H4 (cell line): ENCODE results near the genes RNF34 and PSMD9.

DNA sequence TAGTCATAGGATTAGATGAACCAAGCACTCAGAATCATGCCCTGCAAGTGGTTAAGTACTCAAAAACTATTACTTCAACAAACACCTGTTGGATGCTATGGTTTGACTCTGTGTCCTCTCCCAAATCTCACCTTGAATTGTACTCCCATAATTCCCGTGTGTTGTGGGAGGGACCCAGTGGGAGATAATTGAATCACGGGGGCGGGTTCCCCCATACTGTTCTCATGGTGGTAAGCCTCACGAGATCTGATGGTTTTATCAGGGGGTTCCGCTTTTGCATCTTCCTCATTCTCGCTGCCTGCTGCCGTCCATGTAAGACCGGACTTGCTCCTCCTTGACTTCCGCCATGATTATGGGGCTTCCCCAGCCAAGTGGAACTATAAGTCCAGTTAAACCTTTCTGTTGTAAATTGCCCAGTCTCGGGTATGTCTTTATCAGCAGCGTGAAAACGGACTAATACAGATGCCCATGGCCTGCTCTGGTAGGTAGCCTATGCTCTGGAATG, 18.1 kb downstream of the CAMKK2 start:
- RAMPAGE, long total RNA, result no peak

- RAMPAGE, long total RNA, result start-site peak on the plus strand at chr12:121400144-121400160, 15 reads
Measured at GRCh38 chr12:121400036-121400239, at the start of gene RNF34. Gene RNF34 (plus strand): TSS chr12:121400118.

- RAMPAGE, long total RNA, result no peak
Measured at GRCh38 chr12:121429839-121430635, 30.1 kb downstream of the RNF34 start.

GRCh38 chr12:121535796-121536334, 45.0 kb downstream of the KDM2B start:
- RAMPAGE, long total RNA, result no peak

GRCh38 chr12:121574083-121574514, 6.7 kb downstream of the KDM2B start:
- RAMPAGE, long total RNA, result no peak

- RAMPAGE, long total RNA, result no peak
Measured at GRCh38 chr12:121628014-121628990, 41.2 kb downstream of the MORN3 start.

DNA sequence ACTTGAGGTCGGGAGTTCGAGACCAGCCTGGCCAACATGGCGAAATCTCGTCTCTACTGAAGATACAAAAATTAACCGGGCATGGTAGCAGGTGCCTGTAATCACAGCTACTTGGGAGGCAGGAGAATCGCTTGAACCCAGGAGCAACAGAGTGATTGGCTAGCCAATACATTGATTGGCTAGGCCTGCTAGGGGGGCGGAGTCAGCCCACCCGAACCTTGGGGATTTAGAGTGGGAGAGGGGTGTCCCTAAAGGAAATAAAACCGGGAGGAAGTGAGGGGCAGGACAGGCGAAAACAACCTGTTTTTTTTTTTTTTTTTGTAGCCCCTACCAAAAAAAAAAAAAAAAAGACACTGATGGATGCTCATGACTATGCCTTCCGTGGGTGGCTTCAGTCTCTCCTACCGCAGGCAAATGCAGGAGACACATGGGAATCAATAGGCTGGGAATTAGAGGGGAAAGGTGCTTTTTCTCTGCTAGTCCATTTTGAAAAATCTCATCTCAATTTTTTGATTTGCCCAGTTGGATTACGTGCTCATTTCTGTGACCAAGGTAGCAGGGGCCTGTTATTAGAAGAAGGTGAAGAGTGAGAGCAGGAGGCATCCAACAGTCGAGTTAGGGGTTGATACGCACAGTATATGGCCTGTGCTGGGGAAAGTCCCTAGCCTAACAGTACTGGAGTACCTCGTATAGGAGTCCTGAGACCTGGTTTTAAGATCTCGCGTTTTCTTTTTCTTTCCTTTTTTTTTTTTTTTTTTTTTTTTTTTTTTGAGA, 4.7 kb downstream of the MORN3 start:
- RAMPAGE, long total RNA, result no peak

DNA sequence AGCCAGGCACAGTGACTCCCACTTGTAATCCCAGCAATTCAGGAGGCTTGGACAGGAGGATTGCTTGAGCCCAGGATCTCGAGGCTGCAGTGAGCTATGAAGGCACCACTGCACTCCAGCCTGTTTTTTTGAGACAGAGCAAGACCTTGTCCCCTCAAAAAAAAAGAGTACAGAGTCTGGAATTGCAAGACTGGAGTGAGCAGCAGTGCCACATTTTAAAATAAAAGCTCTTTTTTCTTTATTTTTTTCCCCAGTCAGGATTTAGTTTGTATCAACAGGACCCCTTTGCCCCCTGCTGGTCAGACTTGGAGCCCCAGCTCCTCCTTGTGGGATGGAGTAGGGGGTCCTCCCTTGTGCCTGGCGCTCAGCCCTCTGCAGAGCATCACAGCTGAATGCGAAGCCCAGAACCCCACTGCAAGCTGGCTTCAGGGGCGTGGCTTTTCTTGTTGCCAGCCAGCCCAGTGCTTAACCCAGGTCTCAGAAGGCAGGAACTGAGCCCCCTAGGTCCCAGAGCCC, 829 bp downstream of the MORN3 start:
- RAMPAGE, long total RNA, result no peak

- RAMPAGE, long total RNA, result no peak
Measured at GRCh38 chr12:121753763-121754156, 39.7 kb downstream of the RHOF start.

GRCh38 chr12:121783822-121784342, 9.6 kb downstream of the RHOF start:
- RAMPAGE, long total RNA, result no peak

- RAMPAGE, long total RNA, result no peak
Measured at GRCh38 chr12:121804970-121805054, 1.0 kb downstream of the SETD1B start.

DNA sequence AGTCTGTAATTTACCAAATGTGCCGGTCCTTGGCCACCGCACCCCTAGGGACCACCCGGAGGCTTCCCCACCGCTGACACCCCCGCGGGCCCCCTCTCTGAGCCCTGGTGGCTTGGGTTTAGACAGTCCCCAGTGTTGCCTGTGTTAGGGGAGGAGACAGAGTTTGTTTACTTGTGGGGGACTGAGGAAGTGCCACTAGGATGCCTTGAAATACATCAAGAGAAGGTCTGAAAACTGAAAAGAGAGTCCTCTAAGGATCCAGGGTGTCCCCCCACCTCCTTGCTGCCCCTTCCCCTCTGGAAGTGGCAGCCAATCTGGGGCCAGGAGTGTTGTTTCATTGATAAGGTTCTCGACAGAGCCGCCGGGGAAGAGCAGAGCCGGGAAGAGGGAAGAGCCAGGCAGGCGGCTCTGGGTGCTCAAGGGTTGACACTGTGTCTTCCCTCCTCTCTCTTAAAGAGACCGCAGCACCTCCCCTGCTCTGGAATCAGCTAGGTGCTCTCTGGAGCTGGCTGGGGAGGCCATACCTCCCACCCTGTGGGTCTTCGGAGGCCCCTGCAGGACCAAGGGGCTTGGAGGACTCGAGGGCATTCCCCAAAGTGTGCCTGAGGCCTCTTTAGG, 2.6 kb downstream of the SETD1B start:
- RAMPAGE, long total RNA, result no peak

DNA sequence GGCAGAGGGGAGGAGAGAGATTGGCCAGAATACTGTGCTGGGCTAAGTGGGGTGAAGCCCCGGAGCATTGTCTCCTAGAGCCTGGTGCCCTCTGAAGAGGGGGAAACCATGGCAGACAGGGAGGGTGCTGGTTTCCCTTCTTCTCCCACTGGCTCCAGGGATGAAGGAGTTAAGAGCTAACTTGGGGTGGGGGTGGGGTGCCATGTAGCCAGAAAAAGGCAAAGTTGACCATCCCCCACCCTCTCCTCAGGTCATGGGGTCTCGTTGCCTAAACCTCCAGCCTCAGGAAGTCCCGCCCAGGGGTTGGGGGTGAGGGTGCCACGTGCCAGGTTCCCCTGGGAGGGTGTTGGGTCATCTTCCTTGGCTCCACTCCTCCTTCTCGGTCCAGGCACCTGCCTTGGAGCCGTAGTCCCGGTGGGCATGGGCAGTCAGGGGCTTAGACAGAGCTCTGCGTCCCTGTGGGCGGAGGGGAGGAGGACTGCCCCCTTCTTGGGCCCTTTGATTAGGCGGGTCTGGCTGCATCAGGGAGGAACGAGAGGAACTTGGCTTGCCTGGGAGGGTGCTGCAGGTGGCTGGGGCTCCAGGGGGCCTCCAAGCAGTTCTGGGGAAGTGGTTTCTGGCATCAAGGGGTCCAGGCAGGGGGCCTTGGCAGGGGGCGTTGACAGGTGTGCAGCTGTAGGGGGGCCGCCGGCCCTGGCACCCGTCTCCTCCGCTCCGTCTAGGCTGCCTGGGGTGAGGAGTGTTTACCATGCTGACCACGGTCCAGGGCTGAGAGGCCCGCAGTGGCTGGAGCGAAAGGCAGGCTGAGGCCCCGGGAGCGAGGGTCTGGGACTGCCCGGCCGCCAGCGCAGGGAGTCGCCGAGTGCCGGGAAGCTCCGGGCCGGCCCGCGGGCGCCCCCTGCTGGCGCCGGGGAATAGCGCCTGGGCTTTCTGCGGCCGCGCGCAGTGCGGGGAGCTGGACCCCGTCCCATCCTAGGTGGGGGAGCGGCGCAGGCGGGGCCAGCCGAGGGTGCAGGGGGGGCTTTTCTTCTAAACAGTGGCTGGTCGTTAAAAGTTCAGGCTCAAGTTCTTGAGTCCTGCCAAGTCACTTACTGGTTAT, 7.8 kb downstream of the SETD1B start:
- RAMPAGE, long total RNA, result no peak

DNA sequence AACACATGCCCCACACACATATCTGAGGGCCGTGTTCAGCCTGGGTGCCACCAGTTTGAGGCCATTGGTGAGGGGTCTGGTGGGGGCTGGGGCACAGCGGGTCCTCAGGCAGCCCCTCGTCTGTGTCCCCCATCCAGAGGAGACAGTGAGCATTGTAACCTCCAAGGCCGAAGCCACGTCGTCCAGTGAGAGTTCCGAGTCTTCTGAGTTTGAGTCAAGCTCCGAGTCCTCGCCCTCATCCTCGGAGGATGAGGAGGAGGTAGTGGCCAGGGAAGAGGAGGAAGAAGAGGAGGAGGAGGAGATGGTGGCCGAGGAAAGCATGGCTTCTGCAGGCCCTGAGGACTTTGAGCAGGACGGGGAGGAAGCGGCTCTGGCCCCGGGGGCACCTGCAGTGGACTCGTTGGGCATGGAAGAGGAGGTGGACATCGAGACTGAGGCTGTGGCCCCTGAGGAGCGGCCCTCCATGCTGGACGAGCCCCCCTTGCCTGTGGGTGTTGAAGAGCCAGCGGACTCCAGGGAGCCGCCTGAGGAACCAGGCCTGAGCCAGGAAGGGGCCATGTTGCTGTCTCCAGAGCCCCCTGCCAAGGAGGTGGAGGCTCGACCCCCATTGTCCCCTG, 15.6 kb downstream of the SETD1B start:
- RAMPAGE, long total RNA, result no peak

DNA sequence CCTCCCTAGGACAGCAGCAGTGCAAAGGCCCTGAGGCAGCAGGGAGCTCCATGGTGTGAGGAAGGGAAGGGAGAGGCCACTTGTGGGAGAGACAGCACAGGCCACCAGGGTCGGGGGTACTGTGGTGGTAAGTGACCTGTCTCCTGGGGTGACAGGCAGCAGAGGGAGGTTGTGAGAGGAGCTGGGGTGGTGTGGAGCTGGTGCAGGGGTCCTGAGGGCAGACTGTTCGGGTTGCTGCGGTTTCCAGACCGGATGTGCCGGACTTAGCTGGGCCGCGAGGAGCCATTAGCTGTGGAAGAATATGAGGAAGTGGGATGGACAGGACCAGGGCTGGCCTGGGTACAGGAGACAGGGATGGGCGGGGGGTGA, 22.6 kb downstream of the SETD1B start:
- RAMPAGE, long total RNA, result no peak

- RAMPAGE, long total RNA, result start-site peak on the plus strand at chr12:121888764-121888842, 250 reads
Measured at GRCh38 chr12:121888360-121889520, at the start of gene PSMD9. Gene PSMD9 (plus strand): TSS chr12:121888790.

DNA sequence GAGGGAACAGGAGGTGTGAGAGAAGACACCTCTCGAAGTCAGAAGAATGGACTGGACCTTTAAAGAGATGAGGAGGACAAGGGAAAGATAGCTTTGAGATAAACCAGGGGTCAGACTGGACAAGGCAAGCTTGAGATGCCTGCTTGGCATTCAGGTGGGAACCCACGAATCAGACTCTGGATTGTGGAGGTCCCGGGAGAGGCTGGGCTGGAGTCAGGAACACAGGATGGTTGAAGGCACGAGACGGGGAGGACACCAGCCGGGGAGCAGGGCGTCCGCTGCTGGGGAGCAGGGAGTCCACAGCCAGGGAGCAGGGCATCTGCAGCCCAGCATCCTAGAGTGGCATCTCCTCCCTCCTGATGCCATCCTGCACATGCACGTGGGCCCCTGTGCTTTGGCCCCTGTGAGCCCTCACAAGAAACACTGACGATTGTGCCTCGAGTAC, 44.9 kb downstream of the CFAP251 start:
- RAMPAGE, long total RNA, result no peak

GRCh38 chr12:122023192-122024104, 1.8 kb downstream of the BCL7A start:
- RAMPAGE, long total RNA, result no peak

DNA sequence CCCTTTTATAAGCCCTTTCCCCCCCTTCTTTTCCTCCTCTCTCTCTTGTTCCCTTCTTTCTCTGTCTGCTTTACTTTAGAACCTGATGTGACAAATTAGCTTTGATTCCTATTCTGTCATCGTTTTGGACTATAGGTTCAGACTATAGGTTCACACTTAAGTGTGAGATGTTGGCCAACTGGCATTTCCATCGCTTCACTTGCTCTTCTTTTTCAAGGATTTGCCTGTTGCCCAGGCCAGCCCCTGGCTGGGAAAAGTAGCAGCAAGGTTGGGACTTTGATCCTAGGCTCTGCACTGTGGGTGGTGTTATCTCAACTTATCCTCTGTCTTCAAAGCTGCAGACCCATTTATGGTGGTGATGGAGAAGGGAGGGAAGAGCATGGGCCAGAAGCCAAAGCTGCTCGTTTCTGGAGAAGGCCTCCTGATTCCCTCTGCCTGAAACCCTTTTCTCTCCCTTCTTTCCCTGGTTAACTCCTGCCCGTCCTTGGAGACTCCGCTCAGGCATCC, 27.3 kb downstream of the MLXIP start:
- RAMPAGE, long total RNA, result no peak

- RAMPAGE, long total RNA, result no peak
Measured at GRCh38 chr12:122309555-122310290, 43.4 kb upstream of the VPS33A start.